SK-MEL-5 (cell line): ENCODE measurements around a stretch of chr20.

GRCh38 chr20:22570323-22570885 is 14.0 kb downstream of the FOXA2 start:
RAMPAGE:
- cytosol, long total RNA: no peak
- long total RNA: no peak
- nucleus, long total RNA: no peak

GRCh38 chr20:22586961-22587653 is 2.7 kb upstream of the FOXA2 start:
RAMPAGE:
- cytosol, long total RNA: no peak
- long total RNA: no peak
- nucleus, long total RNA: no peak

RAMPAGE:
- cytosol, long total RNA: no peak
- long total RNA: no peak
- nucleus, long total RNA: no peak
Observed at GRCh38 chr20:22795639-22796041, 211.3 kb upstream of the FOXA2 start.

DNA sequence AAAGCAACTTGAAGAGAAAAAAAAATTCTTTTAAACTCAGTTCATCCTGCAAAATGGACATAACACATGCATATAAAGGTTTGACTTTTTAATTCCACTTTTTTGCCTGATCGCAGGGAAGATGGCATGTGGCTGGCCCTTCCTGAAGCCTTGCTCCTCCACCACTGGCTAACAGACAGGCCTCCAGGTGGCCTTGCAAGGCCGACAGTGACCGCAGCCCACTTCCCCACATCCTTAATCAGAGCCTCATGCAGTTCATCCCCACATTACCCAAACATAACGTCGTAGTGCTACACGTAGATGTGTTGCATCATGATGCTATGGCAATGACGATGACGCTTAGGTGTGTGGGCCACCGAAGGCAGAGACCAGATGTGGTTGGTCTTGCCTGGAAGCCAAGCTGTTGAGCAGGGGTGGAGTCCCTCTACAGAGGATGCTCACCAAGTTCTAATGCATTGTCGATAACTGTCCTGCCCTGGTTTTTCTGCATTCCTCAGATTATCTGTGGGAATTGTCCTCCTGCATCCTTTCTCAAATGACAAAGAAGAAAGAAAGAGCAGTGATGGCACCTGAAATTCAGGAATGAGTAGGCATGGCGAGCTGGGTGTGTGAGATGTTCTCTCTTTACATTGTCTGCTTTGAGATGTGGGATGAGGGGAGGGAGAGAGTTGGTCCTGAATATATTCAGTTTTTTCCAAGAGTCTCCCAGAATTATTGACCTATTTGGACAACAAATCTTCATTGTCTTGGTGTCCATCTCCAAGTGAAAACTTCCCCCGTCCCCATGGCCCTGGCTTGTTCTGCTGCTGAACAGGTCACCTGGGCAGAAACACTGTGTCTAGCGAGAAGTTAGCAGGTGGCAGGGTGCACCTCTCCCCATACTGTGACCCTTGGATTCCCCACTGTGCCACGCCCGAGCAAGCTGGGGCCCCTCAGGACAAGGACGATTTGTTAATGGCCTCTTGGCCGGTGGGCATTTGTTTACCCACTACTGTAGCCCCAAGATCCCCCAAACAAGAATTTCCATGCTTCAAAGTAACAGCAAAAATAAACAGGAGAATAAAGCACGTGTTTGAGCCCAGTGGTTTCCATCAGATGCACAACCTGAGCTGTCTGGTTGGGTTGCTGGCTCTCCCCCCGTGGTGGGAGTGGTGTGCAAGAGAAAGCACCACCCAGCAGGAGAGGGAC is 5.3 kb downstream of the CD93 start:
RAMPAGE:
- cytosol, long total RNA: no peak
- long total RNA: no peak
- nucleus, long total RNA: no peak

RAMPAGE:
- cytosol, long total RNA: no peak
- long total RNA: no peak
- nucleus, long total RNA: no peak
Observed at GRCh38 chr20:23084646-23085603, 1.2 kb downstream of the CD93 start.

RAMPAGE:
- cytosol, long total RNA: no peak
- long total RNA: no peak
- nucleus, long total RNA: no peak
Observed at GRCh38 chr20:23087813-23088300, 1.7 kb upstream of the CD93 start.

GRCh38 chr20:23116112-23116711 is 30.1 kb upstream of the CD93 start:
RAMPAGE:
- cytosol, long total RNA: no peak
- long total RNA: no peak
- nucleus, long total RNA: no peak

GRCh38 chr20:23140555-23140865 is 54.4 kb upstream of the CD93 start:
RAMPAGE:
- cytosol, long total RNA: no peak
- long total RNA: no peak
- nucleus, long total RNA: no peak

RAMPAGE:
- cytosol, long total RNA: no peak
- long total RNA: no peak
- nucleus, long total RNA: no peak
Observed at GRCh38 chr20:23190162-23190477, 104.0 kb upstream of the CD93 start.

RAMPAGE:
- cytosol, long total RNA: no peak
- long total RNA: no peak
- nucleus, long total RNA: no peak
Observed at GRCh38 chr20:23257889-23258851, 92.4 kb upstream of the NXT1 start.

GRCh38 chr20:23315190-23315389 is 35.5 kb upstream of the NXT1 start:
RAMPAGE:
- cytosol, long total RNA: no peak
- long total RNA: no peak
- nucleus, long total RNA: no peak

RAMPAGE:
- cytosol, long total RNA: no peak
- long total RNA: no peak
- nucleus, long total RNA: no peak
Observed at GRCh38 chr20:23363040-23363682, 1.2 kb downstream of the GZF1 start.

DNA sequence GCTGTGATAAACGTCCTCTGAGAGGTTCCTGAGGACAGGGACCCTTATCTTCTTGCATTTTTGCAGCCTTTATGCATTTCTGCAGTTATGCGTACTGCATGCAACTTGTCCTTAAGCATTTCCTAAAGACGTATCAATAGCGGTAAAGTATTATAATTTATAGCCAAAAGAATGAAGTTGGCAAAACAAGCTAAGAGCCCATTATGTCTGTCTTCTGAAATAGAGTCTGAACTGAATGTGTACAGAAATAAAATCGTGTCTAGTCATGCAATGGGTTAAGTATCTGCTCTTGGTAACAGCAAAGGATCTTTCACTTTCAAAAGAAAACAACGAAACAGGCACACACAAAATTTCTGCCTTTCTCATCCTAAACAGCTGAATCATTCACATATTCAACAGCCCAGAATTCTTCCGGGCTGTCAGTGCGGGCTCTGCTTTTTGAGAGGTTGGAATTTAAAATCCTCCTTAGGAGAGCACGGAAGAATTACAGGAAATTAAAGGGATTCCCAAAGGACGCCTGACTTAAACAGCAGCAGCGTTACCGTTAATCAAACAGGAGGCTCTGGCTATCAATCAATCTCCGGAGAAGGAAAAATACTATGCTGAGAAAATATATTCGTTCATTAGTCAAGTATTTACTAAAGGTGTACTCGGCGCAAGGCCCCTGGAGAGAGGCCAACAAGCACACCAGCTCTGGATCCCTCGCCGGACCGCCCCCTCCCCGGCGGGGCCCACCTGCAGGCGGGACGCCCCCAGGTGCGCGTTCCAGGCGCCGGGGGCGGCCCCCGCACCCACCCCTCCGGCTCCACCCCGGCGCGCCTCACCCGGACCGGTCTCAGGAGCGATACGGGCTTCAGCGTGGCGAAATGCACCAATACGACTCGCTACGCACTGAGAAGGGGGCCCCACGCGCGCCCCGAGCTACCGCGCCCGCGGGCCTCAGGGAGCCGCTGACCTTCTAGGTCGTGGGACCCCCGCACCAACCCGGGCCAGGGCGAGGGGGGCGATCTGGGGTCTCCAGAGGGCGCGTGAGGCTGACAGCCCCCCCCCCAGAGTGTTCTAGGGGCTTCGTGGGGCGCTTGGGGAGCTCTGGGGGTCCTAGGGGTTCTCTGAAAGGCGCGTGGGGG is 1.2 kb downstream of the NAPB start:
RAMPAGE:
- cytosol, long total RNA: no peak
- long total RNA: no peak
- nucleus, long total RNA: no peak

GRCh38 chr20:23628426-23629686 is 8.9 kb downstream of the CST3 start:
RAMPAGE:
- cytosol, long total RNA: no peak
- long total RNA: no peak
- nucleus, long total RNA: no peak

DNA sequence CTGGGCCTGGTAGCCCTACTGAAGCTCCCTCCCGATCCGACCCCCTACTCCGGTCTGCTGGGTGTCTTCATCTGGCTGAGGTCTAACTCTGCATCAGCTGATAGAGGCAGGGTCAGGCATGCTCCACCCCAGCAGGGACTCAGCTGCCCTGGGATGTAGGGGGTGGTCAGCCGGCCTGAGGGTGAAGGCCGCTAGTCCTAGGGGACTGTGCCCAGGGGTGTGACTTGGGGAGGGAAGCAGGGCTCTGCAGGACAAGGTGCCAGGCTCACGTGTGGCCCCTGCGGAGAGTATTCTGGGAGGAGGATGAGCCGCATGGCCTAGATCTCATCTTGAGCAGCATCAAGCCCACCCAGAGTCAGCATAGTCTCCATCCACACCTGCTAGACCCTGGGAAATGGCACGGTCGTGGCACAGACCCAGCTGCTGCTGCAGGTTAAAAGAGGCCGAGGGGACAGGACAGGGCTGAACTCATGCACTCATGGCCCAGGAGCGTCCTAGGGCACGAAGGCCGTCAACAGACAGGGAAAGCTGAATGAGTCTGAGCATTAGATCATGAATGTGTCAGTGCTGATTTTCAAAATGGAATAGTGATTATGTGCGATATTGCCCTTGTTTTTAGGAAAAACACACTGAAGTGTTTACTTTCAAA is 1.3 kb downstream of the CST3 start:
RAMPAGE:
- cytosol, long total RNA: no peak
- long total RNA: no peak
- nucleus, long total RNA: no peak

DNA sequence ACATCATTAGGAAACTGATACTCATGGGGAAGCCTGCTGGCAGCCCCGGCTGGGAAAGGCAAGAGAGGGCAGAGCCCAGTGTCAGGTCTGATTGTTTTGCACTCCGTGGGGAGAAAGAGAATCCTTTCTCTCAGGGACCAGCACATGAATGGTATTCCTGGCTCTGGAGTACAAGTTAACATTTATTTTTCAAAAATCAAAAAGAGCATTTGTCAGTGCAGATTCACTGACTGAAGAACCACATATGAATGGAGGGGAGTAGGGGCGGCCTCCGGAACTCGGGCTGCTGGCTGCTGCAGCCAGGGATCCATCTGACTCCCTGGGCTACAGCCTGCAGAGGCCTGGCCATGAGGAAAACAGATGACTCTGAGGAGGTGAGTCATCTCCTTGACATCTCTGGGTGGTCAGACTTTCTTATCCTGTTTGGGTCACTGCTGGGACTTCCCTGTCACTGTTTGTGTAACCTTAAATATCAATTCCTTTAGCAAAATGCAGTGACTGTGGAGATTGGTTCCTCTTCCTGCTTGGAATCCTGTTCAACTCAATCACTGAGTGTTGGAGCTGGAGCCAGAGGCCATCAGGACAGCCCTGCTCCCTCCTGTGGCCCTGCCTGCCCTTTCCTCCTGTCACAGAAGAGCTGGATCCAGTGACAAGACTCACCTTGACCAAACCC is 4.3 kb upstream of the CST1 start:
RAMPAGE:
- cytosol, long total RNA: no peak
- long total RNA: no peak
- nucleus, long total RNA: no peak

DNA sequence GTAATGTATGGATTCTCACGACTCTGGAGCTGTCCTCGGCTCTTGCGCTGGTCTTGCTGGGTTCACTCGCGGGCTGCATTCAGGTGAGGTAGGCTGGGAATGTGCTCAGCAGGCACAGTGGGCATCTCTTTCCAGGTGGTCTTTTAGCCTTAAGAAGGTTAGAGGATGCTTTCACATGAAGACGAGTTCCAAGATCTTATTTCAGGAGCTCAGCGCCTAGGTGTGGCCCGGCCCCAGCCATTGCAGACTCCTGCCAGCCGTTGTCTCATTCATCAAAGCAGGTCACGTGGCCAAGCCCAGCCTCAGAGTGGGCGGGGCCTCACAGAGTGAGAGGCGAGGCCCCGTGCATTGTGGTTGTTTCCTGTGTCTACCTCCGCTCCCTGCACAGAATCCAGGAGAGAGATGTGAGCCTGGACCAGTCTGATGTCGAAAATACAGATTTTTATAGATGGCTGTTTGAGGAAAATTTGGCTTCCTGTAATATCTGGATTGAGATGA is 49.2 kb upstream of the CST5 start:
RAMPAGE:
- cytosol, long total RNA: no peak
- long total RNA: no peak
- nucleus, long total RNA: no peak

DNA sequence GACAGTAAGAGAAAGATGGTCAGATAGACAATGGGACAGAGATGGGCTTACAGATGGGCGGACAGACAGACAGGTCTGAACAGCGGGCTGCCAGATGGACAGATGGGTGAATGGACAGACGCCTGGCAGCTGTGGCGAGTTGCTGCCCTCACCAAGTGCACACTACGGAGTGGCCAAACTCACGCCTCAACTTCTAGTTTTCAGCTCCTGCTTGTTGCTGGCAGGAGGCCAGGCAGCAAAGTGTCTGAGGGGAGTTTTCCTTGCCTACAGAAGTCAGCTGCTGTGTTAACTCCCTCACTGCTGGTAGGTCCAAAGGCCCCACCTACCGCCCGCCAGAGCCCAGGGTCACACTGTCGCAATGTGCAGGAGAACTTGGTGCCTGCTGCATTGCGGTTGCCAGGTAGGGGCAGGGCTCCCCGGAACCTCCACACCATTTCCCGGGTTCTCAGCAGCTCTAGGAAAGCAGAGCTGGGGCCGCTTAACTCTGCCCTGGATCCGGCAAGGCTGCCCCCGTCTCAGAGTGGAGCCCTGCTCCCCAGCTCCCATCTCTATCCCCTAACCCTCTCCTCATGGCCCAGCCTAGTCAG is 7.5 kb downstream of the GGTLC1 start:
RAMPAGE:
- cytosol, long total RNA: no peak
- long total RNA: no peak
- nucleus, long total RNA: no peak

DNA sequence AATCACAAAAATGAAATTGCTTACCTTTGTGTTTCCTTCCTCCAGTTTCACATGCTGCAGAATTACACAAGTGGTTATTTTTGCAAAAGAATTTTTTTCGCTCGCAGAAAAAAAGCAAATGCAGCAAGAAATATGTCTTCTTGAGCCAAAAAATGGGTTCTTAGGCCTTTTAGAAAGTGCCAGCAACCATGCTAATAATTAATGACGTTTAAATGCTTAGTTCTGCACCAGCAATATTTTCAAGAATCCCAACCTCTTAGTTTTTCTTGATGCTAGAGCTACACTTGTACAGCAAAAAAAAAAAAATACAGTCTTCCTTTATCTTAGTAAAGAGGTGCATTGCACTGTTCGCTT is 6.7 kb upstream of the SYNDIG1 start:
RAMPAGE:
- cytosol, long total RNA: no peak
- long total RNA: no peak
- nucleus, long total RNA: no peak

GRCh38 chr20:24470694-24471675 is 1.6 kb downstream of the SYNDIG1 start:
RAMPAGE:
- cytosol, long total RNA: no peak
- long total RNA: no peak
- nucleus, long total RNA: no peak